ENCODE results near the gene BRD3OS.

DNA sequence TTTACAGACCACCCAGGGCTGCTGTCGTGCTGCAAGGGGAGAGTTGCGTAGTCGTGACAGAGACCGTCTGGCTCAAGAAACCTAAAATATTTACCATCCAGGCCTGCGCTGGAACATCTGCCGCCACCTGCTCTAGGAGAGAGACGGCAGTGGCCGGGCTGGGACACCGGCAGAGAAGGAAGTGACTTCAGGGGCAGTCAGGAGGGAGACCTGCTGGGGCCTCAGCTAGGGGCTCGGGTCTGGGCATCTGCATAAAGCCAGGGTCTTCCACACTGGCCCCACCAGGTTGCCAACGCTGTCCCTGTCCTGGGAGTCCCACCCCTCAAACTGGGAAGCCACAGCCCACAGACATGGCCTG, 9.3 kb downstream of the VAV2 start:
- PRO-cap: no peak

- PRO-cap: unidirectional peak, plus-strand start at chr9:134025528
Observed at GRCh38 chr9:134024765-134025743, at the start of gene BRD3OS. Gene BRD3OS, plus strand, starts transcription at chr9:134025481.

GRCh38 chr9:134050797-134051195, 17.0 kb downstream of the BRD3 start:
- PRO-cap: no peak

- PRO-cap: no peak
Observed at GRCh38 chr9:134216921-134217307, 81.0 kb downstream of the WDR5 start.

- PRO-cap: no peak
Observed at GRCh38 chr9:134321679-134322191, 4.5 kb upstream of the RXRA start.

- PRO-cap: unidirectional peak, plus-strand start at chr9:134325438; unidirectional peak, plus-strand start at chr9:134325459
Observed at GRCh38 chr9:134325059-134325793, 1.0 kb upstream of the RXRA start.

DNA sequence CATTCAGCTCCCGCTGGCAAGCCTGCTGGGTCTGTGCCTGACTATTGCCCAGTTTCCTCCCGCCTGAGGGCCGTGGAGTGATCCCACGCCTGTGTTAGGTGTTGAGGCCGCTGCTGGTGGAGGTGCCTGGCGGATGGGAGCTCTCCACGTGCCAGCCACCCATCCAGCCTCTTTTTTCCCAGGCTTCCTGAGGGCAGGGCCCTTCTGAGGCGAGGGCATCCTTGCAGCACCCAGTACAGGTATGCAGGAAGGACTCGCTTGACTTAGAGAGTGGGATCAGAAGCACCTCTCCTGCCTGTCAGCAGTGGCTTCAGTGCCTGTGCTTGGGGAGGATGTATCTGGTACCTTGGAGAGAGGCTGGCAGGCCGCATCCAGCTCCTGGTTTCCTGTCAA, 7.8 kb downstream of the RXRA start:
- PRO-cap: no peak

DNA sequence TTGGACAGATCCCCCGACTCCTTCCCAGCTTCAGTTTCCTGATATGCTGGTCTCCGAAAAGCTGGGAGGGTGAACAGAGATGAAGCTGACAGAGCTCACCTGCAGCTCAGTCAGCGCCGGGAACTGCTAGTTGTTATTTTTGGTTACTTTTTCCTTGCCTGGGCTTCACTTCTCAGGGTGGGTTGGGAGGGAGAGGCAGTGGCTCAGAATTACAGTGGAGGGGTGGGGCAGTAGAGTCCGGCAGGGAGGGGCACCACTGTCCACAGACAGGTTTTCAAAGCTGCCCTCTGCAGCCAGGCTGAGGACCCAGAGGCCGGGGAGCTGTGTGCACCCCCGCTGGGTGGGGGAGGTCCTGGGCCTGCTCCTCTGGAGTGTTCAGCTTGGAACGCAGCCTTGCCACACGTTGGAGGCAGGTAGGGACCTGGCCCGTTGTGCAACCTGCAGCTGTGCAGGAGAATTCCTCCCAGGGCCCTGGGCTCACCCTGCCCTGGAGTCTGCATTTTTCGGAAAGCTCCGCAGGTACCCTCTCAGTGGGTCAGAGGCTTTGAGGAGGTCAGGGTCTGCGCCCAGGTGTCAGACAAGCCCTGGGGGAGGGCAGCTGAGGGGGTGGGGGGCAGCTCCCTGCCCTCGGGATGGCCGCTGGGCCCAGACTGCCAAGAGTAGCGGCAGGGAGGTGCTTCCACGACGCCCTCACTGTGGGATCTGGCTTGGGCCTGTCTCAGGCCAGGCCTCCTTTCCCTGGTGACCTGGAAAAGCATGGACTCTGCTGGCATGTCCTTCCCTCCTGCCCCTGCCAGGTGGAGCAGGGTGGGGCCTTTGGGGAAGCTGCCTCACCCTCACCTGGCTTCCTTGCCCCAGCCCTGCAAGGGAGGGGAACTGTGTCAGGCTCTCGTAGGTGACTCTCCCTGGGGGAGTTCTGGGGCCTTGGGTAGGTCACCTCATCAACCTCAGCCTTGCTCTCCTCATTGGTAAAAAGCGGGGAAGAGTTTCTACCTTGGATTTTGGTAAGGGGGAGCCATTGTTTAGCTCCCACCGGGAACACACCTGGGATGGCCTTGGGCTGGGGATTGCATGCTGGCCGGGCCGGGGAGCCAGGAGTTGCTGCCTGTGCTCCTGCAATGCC, 29.5 kb downstream of the RXRA start:
- PRO-cap: no peak

- PRO-cap: no peak
Observed at GRCh38 chr9:134373674-134373867, 47.3 kb downstream of the RXRA start.

GRCh38 chr9:134391276-134391646, 65.0 kb downstream of the RXRA start:
- PRO-cap: no peak

DNA sequence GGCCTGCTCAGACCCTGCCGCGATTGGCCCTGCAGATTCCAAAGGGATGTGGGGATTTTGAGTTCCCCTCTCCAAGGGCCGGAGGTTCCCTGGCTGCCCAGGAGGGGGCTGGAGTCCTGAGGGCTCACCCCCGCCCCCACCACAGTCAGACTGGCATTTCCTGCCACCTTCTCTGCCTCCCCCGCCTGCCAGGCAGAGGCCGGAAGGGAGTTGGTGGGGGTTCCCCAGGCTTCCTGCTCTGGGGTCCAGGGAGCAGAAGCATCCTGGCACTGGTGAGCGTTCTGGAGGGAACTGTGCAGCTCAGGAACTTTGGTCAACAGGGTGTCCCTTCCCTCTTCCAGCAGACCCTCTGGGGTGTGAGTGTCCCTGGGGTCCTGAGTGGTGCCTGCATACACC, 70.6 kb downstream of the RXRA start:
- PRO-cap: no peak

DNA sequence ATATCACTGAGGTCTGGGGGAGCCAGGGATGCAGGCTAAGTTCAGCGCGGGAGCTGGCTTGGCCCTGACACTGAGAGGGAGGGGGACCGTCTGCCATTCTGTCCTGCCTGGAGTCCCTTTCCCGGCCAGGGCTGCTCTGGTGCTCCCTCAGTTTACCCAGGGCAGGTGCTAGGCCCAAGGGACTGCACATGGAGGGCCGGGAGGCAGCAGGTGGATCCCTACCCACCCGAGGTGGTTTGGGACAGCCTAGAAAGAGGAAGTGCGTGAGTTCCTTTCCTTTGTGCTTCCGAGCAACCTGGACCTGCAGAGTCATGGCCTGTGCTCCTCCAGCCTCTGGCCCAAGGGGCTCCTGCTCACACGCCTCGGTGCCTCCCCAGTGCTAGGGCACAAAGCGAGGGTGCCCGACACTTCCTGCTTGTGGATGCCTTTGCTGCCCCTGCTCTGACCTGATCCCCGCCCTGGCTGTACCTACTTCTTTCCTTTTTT, 79.2 kb downstream of the RXRA start:
- PRO-cap: no peak

DNA sequence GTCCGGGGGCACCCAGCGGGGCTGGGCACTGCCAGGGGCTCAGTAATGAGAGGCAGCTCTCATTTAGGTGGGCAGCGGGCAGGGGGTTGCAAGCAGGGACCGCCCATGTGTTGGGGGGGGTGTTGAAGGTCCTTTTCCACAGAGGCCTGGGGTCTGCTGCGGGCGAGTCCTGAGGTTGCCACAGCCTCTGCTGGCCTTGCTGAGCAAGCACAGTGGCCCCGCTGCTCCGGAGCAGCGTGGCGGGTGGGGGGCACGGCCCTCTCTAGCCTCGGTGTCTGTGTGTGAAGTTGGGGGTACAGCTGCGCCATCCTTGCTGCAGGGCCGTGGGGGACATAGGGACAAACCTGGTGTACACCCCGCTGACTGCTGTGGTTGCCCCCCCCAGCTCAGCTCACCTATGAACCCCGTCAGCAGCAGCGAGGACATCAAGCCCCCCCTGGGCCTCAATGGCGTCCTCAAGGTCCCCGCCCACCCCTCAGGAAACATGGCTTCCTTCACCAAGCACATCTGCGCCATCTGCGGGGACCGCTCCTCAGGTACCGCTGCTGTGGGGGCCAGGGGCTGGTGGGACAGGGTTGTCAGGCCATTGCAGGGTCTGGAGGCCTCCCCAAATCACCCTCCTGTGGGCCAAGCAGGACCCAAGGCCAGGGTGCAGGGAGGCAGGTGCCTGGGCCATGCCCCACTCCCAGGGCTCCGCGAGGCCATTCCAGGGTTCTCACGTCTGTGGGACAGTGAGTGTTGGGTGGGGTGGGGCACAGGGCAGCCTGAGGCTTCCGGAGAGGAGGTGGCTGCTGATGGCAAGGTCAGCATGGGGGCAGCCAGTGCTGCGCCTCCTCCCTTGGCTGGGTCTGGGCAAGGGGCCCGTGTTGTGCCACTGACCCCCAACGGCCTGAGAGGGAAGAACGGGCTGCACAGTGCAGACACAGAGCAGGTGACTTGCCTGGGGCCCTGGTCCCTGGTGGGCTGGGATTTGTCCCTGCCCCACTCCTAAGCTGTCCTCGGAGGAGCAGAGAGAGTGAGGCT, 81.8 kb downstream of the RXRA start:
- PRO-cap: no peak

- PRO-cap: no peak
Observed at GRCh38 chr9:134408787-134409774, 82.8 kb downstream of the RXRA start.

- PRO-cap: no peak
Observed at GRCh38 chr9:134413821-134414317, 87.6 kb downstream of the RXRA start.

GRCh38 chr9:134416873-134417512, 90.7 kb downstream of the RXRA start:
- PRO-cap: no peak

DNA sequence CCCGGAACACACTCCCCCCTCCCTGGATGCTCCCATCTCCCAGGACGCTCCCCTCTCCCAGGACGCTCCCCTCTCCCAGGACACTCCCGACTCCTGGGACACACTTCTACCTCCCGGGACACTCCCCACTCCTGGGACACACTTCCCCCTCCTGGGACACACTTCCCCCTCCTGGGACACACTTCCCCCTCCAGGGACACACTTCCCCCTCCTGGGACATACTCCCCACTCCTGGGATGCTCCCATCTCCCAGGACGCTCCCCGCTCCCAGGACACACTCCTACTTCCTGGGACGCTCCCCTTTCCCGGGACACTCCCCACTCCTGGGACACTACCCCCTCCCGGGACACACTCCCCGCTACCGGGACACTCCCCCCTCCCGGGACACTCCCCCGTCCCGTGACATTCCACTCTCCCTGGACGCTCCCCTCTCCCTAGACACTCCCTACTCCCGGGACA, 95.8 kb downstream of the RXRA start:
- PRO-cap: no peak

DNA sequence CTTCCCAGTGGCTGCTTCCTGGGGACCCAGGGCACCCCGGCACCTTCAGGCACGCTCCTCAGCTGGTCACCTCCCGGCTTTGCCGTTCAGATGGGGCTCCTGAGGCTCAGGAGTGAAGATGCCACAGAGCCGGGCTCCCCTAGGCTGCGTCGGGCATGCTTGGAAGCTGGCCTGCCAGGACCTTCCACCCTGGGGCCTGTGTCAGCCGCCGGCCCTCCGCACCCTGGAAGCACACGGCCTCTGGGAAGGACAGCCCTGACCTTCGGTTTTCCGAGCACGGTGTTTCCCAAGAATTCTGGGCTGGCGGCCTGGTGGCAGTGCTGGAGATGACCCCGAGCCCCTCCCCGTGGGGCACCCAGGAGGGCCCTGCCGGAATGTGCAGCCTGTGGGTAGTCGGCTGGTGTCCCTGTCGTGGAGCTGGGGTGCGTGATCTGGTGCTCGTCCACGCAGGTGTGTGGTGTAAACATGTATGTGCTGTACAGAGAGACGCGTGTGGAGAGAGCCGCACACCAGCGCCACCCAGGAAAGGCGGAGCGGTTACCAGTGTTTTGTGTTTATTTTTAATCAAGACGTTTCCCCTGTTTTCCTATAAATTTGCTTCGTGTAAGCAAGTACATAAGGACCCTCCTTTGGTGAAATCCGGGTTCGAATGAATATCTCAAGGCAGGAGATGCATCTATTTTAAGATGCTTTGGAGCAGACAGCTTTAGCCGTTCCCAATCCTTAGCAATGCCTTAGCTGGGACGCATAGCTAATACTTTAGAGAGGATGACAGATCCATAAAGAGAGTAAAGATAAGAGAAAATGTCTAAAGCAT, 113.2 kb downstream of the RXRA start:
- PRO-cap: unidirectional peak, plus-strand start at position 484 of the sequence

- PRO-cap: no peak
Observed at GRCh38 chr9:134526790-134527315, 114.8 kb upstream of the COL5A1 start.

DNA sequence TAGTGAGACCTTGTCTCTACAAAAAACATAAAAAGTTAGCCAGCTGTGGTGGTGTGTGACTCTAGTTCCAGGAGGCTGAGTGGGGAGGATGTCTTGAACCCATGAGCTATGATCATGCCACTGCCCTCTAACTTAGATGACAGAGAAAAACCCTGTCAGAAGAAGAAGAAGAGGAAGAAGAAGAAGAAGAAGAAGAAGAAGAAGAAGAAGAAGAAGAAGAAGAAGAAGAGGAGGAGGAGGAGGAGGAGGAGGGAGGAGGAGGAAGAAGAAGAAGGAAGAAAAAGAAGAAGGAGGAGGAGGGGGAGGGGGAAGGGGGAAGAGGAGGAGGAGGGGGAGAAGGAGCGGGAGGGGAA, 62.2 kb upstream of the COL5A1 start:
- PRO-cap: no peak

Measured in aorta (tissue), 1 donor.